ENCODE measurements around the genes PDLIM7, PHYKPL and ZNF354B.

DNA sequence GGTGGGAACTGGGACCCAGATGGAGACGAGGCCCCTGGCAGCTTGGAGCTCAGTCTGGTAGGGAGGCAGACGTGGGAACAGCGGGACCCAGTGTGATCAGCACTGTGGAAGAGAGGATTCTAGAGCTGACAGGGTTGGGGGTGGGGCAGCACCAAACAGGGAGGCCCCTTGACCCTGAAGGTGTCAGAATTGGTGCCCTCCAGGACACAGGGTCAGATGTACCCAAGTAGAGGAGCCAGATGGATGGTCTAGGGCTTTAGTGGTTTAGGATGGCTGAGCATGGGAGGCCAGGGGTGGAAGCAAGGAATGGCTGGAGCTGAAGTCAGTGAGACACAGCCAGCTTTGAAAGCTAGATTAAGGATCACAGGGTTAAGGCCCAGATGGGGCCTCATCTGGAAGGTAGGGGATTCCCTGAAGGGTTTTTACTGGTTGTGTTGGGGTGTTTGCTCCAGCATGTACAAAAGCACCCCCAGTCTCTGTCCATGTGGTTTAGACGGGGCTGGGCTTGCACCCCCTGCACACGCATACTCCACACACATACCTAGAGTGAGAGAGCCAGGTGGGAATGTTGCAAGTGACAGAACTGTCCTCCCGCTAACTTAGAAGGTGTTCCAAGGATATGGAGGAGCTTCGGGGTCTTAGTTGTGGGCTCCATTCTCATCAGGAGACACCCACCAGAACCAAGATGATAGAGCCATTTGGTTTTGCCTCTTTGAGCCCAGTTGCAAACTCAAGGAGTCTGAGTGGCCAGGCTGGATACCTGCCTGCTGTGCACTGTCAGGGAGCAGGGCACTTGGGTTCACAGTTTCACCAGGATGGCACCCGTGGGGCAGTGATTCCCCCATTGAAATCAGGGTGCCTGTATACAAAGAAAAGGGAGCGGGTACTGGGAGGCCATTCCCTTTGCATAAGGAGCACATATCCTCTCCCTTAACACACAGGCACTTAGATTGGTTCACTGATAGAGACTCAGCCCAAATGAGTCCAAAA lies 1.8 kb upstream of the PRR7 start:
- PRO-cap, 10 experiments: no peak in any of the 10 experiments

GRCh38 chr5:177477312-177478106 lies 4.1 kb upstream of the DBN1 start:
- PRO-cap, 10 experiments: no peak in any of the 10 experiments

GRCh38 chr5:177497515-177498562 lies at the start of gene PDLIM7:
Gene PDLIM7, minus strand, starts transcription at chr5:177497604.
- PRO-cap, 10 experiments: peak in 10 of 10 experiments; most common plus-strand start chr5:177497868 (in 9); most common minus-strand start chr5:177497601 (in 10)

DNA sequence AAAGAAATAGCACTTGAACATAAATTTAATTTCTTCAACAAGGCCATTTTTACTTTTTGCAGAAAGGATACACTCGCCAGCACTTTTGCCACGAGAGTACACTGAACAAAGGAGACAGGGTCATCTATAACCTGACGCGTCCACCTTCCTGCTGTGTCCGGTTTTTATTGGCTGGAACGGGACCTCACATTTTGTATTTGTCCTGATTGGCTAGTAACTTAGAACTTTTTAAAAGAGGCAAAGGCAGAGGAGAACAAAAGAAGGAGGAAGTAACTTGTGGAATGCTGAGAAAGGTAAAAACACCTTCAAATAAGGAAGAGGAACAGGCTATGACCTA lies 17.0 kb upstream of the TMED9 start:
- PRO-cap, 10 experiments: no peak in any of the 10 experiments

DNA sequence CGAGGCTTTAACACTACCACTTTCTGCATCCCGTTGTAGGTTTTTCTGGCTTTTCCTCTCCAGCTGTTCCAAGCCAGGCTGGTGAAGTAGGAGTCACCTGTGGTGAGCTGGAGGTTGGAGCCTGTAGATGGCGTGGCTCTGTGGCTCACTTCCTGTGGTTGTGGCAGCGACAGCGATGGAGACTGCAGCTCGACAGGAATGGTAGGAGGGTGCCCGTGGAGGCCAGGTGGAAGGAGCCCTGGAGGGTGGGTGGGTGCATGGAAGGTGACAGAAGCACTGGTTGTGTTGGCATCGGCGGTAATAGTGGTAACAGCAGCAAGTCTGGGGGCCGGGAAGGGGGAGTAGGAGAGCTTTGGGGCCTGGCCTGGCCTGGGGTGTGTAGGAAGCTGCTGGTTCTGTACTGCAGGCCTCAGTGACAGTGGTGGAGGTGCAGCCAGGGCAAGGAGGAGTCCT lies 186.7 kb downstream of the PROP1 start:
- PRO-cap, 10 experiments: no peak in any of the 10 experiments

DNA sequence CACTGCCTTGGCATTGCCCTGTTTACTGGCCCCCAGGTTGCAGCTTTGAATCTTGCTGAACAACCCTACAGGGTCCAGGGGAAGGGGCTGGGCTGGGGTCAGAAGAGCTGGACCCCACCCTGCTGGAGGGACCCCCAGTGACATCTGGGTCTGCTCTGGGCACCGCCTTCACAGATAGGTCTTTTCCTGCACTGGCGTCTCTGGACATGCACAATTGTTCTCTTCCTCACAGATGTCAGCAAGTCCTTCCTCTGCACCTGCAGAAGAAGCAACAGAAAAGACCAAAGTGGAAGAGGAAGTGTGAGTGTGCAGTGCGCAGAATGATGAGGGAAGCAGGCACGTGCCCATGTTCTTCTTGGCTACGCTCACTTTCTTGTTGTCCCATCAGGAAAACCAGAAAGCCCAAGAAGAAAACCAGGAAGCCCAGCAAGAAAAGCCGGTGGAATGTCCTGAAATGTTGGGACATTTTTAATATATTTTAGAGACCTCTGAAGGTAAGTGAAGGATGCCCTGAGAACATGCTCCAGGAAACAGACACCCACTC lies 50.7 kb upstream of the PROP1 start:
- PRO-cap, 10 experiments: no peak in any of the 10 experiments

DNA sequence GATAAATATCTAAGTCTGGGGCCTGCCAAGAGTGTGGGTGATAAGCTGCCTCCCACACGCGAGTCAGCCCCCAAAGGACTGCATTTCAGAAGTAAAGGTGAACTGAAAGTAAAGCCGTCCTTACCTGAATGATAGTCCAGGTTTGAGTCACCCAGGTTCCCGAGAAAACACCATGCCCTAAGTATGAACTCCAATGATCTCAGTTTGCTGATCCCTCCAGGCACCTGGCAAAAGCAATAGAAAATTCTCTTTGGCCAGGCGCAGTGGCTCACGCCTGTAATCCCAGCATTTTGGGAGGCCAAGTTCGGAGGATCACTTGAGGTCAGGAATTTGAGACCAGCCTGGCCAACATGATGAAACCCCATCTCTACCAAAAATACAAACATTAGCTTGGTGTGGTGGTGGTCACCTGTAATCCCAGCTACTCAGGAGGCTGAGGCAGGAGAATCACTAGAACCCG lies 22.3 kb upstream of the N4BP3 start:
- PRO-cap, 10 experiments: peak in 4 of 10 experiments; most common plus-strand start position 202 of the sequence (in 1); most common minus-strand start position 130 of the sequence (in 4)

- PRO-cap, 10 experiments: no peak in any of the 10 experiments
Measured at GRCh38 chr5:178117716-178118789, 4.7 kb downstream of the N4BP3 start.

- PRO-cap, 10 experiments: peak in 10 of 10 experiments; most common minus-strand start chr5:178204365 (in 10)
Measured at GRCh38 chr5:178204215-178204445, 203 bp upstream of the HNRNPAB start.

DNA sequence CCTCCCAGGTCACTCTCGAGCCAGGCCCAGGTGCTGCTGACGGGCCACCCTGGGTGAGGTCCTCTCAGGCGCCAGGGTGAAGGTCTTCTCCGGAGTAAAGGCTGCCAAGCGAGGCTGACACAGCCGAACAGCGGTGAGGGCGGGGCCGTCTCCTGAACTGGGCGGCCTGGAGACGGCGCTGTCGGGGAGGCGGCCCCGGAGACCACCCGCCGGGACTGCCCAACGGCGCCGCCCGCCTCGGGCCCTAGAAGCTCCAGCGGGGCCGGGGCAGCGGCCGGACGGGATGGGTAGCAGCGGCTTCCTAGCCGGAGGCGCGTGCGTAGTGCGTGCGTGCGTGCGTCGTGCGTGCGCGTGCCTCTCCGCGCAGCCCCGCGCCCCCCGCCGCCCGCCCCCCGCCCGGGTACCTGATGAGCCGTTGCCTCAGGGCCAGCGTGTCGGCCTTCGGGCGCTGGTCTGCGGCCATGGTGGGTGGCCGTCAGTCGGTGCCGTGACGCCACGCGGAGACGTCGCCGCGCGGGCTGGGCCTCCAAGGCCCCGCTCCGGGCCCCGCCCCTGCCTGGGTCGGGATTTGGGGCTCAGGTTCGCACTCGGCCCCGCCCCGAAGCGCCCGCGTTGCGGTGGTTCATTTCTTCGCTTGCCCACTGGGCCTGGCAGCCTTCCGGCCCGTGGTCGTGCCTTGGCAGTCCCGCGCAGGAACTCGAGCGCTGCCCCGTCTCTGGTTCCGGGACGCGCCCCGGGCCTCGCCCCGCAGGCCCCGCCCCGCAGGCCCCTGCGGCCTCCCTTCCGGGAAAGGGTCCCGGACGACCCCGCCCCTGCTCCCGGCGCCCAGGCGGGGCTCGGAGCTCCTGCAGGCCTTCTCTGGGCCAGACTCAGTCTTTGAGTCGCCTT lies at the start of gene PHYKPL:
Gene PHYKPL (minus strand): TSS at position 715 of the 888 bp plus-strand sequence.
- PRO-cap, 10 experiments: peak in 10 of 10 experiments; most common plus-strand start position 247 of the sequence (in 7); most common minus-strand start position 303 of the sequence (in 4)

- PRO-cap, 10 experiments: no peak in any of the 10 experiments
Measured at GRCh38 chr5:178234907-178235393, 2.3 kb upstream of the PHYKPL start.

DNA sequence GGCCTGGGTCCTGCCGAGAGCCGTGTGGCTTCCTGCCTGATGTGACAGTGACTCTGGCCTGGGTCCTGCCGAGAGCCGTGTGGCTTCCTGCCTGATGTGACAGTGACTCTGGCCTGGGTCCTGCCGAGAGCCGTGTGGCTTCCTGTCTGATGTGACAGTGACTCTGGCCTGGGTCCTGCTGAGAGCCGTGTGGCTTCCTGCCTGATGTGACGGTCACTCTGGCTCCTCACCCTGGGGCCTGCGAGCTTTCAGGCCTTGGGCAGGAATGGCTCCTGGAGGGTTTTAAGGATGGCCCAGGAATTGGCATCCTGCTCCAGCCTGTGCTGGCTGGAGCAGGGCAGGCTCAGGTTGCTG lies 7.1 kb upstream of the PHYKPL start:
- PRO-cap, 10 experiments: no peak in any of the 10 experiments

- PRO-cap, 10 experiments: no peak in any of the 10 experiments
Measured at GRCh38 chr5:178240706-178241130, 8.1 kb upstream of the PHYKPL start.

GRCh38 chr5:178331349-178332311 lies 99.0 kb upstream of the PHYKPL start:
- PRO-cap, 10 experiments: no peak in any of the 10 experiments

DNA sequence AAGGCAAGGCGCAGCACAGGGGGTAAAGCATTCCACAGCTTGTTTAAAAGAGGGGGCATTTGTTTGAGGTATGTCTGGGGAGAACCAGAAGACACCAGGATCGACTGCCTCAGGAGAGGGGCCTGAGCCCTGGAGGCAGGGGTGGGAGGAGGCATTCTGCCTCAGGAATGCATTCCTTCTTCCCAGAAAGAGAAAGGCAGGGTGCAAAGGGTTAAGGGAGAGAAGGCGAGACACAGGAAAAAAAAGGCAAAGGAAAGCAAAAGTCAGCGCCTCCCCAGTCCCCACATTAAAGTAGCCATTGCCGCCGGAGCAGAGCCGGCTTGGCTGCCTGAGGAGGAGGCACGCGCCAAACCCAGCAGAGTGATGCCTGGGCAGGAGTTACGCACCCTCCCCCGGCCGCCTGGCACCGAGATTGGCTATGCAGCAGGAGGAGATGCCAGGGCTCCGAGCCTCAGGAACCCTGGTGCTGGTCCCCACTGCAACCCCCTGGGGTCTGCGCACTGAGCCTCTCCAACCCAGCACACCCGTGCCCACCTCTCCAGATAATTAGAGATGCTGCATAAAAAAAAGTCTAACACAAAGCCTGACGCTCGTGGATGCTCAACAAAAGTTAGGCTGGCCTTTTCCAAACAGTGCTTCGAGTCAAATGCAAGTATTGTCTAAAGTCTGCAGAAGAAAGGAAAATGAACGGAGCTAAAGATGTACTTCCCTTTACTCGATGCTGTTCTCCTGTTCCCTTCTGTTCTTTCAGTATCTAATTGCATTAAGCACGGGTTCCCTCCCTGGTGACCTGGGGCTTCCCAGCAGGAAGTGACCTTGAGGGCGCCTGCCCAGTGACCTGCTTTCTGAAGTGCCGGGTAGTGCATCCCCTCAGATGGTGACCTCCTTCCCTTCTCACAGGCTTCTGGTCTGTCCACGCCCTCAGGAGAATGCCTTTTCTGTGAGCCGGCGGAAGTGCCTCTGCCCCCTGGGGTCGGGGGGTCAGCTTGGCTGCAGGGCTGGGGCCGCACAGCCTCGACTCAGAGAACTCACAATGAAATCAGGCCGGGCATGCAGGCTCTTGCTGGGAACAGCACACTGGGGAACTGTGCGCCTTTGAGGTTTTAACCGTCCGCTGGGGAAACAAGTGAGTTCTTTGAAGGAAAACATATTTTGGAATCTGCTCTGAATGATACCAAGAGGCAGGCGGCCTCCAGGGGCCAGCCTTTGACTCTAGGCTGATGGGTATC lies 124.2 kb upstream of the PHYKPL start:
- PRO-cap, 10 experiments: no peak in any of the 10 experiments

DNA sequence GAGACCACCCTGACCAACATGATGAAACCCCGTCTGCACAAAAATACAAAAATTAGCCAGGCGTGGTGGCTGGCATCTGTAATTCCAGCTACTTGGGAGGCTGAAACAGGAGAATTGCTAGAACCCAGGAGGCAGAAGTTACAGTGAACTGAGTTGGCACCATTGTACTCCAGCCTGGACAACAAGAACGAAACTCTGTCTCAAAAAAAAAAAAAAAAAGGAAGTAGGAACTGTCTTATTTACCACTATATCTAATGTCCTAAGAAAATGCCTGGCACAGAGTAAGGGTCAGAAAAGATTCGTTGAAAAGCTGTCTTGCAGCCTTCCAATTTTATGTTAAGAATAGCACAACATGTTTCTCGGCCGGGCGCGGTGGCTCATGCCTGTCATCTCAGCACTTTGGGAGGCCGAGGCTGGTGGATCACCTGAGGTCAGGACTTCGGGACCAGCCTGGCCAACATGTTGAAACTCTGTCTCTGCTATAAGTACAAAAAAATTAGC lies 55.7 kb upstream of the ZNF354B start:
- PRO-cap, 10 experiments: no peak in any of the 10 experiments

DNA sequence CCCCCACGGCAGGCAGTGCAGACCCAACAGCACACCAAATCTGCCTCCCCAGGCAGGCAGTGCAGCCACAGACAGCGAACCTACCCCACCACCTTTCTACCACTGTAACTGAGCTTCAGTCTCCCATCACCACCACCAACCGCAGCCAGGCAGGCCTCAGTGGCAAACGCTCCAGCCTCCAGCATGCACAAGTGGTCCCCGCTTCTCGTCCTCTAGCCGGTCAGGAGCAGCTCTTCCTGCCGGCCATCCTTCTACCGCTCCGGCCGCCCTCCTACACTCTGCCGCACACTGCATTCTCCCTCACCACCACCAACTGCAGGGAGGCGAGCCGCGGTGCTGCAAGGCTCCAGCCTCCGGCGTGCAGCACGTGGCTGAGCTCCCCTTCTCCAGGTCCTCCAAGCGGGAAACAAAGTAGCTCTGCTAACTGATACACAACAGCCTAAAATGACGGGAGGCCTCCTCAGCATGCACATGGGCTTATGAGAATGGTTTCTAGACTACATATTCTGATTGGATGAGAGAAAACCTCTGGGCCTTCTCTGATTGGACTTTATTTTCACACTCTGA lies 27.3 kb upstream of the ZNF354B start:
- PRO-cap, 10 experiments: peak in 1 of 10 experiments; most common minus-strand start position 445 of the sequence (in 1)

DNA sequence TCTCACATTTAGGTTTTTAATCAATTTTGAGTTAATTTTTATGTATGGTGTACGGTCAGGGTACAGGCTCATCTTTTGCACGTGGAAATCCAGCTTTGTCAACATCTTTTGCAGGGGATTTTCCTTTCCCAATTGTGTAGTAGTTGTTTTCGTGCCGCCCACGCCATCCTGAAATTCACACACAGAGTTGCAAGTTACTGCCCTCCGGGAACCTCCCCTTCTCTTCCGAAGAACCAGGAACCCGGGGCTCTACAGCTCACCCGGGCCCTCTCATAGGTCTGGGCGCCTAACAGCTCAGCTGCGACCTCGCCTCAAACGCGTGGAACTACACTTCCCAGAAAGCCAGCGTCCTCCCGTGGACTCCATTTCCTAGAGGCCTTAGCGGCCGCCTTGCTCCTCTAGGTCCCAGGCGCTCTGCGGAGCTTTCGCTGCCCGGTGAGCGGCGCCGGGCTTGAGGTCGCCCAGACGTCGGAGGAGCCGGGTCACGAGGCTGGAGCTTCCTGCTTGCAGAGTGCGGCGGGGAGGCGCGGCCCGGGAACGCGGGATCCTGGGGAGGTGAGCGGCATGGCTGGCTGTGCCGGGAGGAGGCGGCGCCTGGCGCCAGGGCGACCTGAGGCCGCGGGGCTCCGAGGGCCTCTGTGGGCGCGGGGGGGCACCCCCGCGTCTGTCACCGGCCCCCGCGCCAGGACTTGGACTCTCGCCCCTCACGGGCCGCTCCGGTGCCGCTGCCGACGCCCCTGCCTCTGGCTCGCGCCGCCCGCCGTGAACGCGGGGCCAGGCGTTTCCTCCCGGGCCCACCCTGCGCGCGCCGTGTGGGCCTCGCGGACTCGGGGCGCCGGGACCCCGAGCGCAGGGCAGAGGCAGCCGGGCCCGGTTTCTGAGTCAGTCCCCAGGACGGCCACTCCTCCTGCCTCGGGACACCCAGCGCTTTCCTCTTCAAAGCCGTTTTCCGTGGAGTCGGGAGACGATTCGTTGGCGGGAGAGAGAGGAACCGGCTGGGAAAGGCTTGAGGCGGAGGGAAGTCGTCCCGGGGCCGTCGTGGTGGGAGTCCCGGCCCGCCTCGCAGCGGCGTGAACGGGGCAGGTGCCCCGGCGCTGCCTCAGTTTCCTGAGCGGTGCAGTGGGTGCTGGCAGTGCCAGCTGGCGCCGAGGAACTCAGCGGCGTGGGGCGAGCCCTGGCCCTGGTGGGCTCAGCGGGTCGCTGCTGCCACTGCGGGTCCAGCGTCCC lies at the start of gene ZNF354B:
Gene ZNF354B (plus strand): TSS at position 381 of the 1,227 bp plus-strand sequence.
- PRO-cap, 10 experiments: peak in 10 of 10 experiments; most common plus-strand start position 464 of the sequence (in 9); most common minus-strand start position 224 of the sequence (in 4)

DNA sequence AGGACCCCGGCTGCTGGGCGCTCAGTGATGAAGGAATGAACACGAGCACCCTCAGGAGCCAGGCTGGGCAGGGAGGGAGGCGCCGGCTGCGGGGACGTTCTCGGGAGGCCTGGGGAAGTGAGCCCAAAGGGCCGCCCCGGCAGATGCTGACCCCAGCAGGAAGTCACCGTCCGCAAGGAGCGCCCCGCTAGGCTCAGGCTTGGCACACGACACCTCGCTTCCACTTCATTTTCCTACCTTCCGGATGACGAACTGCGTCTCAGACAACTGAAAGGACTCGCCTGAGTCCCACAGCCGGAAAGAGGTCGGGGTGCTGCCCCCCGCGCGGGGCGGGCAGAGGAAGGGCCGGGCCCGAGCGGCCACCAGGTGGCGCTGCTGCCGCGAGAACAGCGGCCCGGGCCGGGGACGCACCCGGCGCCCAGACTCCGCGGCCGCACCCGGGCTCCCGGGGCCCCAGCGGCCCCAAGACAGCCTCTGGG lies 106.8 kb downstream of the ZNF354C start:
- PRO-cap, 10 experiments: no peak in any of the 10 experiments

DNA sequence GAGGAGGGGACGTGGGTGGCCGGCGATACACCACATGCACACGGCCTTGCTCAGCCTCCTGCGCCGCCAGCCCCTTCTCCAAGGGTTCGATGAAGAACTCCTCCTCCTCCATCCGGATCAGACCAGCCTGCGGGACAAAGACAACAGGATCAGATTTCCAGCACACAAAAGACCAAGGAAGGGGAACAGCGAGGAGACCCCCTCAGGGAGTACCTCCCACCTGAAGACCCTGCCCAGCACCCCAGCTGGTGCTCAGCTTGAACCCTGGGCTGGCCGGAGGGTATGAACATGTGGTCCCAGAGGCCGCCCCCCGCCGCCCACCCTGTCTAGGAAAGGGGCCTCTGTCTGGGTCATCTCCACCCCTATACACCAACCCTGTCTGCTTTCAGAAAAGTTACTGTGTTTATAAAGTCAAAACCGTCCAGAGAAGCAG lies 72.3 kb downstream of the ADAMTS2 start:
- PRO-cap, 10 experiments: no peak in any of the 10 experiments

All from Metastatic Breast Carcinoma in the Brain (tissue), 10 donors.